Metastatic Breast Carcinoma in the Ovary (tissue), 3 donors: ENCODE measurements around a stretch of chr2.

DNA sequence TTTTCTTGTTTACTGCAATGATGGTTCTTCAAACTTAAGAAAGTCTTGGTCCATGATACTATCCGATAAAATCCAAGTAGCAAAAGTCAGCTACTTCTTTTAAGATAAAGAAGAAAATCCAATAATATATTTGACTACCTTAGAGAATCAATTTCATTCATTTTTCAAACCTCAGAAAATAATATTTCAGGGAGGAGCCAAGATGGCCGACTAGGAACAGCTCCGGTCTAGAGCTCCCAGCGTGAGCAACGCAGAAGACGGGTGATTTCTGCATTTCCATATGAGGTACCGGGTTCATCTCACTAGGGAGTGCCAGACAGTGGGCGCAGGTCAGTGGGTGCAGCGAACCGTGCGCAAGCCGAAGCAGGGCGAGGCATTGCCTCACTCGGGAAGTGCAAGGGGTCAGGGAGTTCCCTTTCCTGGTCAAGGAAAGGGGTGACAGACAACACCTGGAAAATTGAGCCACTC lies 8.5 kb downstream of the EIPR1 start:
- PRO-cap, 3 experiments: no peak in any of the 3 experiments

- PRO-cap, 3 experiments: no peak in any of the 3 experiments
Measured at GRCh38 chr2:3471240-3471746, 48.0 kb downstream of the ADI1 start.

GRCh38 chr2:3536731-3537168 lies 17.4 kb upstream of the ADI1 start:
- PRO-cap, 3 experiments: peak in 1 of 3 experiments; most common minus-strand start chr2:3536852 (in 1)

DNA sequence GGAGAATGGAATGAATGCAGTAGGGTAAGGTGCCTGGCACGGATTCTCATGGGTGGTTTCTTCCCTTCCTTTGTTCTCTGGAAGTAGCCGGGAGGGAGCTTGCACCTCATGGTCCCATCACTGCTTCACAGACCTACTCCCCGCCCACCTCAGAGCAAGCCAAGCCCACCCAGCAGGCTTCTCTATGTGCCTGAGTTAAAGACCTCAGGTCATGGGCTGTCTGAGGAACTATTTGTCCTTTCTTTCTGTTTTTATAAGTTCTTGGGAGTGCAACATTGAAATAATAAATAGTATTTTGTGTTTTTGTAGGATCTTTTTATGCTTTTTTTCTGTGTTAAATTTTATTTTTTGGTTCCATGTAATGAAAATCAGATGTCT lies 3.6 kb downstream of the DCDC2C start:
- PRO-cap, 3 experiments: no peak in any of the 3 experiments

DNA sequence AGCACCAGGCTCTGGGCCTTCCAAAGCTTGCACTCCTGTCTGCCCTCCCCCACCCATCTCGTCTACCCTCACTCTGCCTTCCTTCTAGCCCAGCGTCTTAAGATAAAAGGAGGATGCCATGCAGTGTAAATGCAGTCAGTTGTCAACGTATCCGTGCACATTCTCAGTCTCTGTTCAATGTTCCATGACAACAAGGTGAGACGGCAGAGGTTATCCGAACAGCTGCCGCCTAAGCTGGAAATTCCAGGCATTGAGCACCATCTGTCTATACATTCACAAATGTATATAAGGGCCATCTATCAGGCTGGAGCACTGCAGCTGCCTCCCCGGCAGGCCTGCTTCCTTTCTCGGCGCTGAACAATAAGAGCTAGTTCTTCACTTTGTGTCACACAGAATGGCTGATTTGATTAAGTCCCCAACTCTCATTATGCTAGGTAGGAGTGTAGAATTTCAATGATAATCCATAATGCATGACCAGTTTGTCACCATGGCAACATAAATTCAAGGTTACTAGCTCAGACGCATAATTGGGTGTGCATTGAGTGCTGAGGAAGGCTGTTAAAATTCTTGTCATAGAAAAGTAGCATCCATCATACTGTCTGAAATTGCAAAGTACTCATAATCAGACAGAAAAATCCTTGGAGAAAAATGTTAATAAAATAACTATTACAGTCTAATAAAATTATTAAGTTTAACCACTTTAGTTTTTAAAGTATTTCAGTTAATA lies 282.2 kb upstream of the SOX11 start:
- PRO-cap, 3 experiments: no peak in any of the 3 experiments

- PRO-cap, 3 experiments: no peak in any of the 3 experiments
Measured at GRCh38 chr2:5467600-5467799, 224.7 kb upstream of the SOX11 start.

- PRO-cap, 3 experiments: no peak in any of the 3 experiments
Measured at GRCh38 chr2:5673471-5674306, 18.5 kb upstream of the SOX11 start.

DNA sequence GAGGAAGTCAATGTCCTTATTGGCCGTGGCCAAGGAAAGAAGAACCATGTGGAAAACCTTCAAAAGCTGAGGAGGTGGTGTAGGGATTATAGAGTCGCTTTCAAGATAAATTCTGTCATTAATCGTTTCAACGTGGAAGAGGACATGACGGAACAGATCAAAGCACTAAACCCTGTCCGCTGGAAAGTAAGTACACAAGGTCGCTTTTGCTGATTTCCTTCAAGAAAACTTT lies 9.3 kb downstream of the RSAD2 start:
- PRO-cap, 3 experiments: no peak in any of the 3 experiments

DNA sequence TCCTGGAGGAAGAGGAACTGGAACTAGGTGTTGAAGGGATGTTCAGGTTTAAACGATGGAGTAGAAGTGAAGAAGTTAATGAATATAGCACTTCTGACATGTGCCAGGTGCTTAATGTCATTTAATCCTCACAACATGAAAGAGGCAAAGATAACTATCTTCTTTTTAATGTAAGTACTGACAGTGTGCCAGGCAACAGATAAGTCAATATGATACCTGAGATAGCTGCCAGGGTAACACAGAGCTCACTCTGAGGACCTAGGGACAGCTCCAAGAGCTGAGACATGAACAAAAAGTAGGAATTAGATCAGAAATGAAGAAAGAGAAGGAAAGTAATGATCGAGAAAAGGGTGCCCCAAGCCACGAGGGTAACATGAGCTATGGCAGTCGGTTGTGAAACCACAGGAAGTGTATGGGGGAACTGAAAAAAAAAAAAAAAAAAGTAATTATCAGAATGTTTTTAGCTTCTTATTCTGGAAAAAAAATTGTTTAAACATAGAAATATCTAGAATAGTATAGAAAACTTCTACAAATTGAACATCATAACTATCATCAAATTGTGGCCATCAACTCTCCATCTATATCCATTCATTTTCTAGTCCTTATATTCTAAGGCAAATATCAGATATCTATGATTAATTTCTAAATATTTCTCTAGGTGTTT lies 140.8 kb downstream of the RNF144A start:
- PRO-cap, 3 experiments: no peak in any of the 3 experiments

GRCh38 chr2:7430340-7430900 lies 513.2 kb downstream of the RNF144A start:
- PRO-cap, 3 experiments: no peak in any of the 3 experiments

- PRO-cap, 3 experiments: no peak in any of the 3 experiments
Measured at GRCh38 chr2:8119716-8120927, 561.7 kb upstream of the ID2 start.

DNA sequence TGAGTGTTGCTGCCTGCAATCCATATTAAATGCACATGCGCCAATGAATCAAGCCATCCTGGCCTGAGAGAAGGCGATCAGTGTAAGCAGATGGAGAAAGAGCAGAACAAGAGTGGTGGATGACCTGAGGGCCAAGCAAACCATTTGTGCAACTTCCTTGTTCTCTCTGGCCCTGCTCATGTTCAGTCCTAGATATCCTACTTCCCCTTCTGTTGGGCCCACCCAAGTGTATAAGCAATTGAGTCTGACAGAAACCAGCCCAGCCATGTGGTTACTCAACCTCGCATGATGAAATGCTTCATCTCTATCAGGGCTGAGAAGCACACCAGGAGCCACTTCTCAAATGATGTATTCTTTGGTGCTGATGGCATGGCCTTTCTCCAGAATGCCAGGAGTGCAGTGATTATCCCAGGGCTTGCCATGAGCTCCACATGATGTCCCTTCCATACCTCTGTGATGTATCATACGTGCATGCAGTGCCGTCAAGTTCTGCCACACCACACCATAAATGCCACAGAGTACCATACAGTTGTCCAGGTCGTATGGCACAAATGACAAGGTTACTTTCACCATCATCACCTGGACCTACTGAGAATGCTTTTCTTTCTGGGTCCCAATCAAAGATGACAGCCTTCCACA lies 382.9 kb upstream of the ID2 start:
- PRO-cap, 3 experiments: no peak in any of the 3 experiments

DNA sequence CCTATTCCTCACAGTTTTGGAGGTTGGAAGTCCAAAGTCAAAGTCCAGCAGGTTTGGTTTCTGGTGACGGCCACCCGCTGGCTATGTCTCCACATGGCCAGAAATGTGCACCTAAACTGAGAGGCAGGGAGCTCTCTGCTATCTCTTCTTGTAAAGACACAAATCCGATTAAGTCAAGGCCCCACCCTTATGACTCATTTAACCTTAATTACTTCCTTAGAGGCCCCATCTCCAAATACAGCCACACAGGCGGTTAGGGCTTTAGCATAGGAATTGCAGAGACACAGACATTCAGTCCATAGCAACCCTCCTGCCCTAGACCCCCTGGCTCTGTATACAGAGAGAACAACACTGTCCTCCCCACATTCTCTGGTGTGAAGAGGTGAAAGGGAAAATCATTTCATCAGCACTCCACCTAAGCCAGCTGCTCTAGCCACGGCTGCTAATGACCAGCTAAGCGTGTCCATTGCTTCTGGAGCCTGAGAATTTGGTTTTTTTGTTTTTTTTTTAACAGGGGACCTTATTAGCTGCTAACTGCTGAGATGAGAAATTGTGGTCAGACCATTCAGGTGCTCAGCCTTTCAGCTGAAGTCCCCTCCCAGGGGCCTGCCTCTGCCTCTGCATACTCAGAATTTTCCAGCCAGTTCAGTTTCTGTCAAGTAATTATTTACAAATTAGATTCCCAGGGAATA lies 368.8 kb upstream of the ID2 start:
- PRO-cap, 3 experiments: no peak in any of the 3 experiments

DNA sequence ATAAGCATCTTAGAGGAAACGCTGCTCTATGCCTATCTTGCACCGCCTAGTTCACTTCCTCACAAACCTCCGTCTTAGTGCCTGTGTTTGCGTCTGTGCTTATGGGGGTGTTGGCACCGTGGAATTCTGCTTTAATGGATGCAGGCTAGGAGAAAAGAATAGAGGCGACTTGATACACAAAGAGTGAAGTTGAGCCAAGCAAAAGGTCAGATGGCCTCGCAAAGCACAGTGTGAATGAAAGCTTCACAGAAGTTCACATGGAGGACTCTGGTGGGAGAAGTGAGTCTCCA lies 255.2 kb upstream of the ID2 start:
- PRO-cap, 3 experiments: no peak in any of the 3 experiments

DNA sequence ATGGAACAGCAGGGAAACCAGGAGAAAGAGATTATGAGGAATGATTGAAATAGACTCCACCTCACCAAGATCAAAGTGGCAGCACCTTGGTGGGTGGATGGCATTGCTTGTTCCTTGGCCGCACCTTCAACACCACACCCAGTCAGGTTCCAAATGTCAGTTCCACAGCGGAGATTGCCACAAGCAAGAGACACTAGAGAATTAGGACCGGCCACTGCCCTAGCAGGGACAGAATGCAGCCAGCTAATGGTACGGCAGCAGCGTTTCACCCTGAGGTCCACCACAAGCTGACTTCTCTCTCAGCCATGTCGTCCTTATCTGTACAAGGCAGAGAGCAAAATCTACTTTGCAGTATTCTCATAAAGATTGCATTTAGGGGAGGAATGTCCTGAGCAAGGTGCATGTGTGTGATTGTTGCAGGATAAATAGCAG lies 228.8 kb upstream of the ID2 start:
- PRO-cap, 3 experiments: no peak in any of the 3 experiments

DNA sequence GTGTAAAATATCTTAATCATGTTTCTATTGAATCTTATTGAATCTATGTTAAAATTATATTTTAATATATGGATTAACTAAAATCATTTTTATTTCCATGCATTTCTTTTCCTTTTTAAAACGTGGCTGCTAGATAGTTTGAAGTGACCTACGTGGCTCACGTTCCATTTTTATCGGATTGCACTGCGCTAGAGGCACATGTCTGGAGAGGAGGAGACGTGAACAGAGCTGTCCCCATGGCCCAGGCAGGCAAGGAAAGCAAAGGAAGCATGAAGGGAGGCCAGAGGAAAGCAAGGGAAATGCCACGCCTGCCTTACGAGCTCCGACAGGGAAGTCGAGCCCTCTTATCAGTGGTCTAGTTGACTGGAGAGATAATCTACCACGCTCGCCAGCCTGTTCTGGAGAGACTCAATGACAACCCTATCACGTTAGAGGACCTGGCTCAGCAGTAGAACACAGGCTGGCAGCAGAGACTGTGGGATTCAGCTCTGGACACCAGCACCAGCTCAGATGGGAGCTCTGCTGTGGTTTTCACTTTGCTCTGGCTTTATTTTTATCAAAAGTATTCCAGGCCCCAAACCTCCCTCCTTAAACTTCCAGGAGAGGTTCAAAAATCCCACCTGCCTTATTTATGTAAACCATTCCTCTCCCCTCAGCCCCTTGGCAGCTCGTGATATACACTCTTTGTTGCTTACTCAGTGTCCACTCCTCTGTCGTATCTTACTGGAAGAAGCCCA lies 202.5 kb upstream of the ID2 start:
- PRO-cap, 3 experiments: no peak in any of the 3 experiments

DNA sequence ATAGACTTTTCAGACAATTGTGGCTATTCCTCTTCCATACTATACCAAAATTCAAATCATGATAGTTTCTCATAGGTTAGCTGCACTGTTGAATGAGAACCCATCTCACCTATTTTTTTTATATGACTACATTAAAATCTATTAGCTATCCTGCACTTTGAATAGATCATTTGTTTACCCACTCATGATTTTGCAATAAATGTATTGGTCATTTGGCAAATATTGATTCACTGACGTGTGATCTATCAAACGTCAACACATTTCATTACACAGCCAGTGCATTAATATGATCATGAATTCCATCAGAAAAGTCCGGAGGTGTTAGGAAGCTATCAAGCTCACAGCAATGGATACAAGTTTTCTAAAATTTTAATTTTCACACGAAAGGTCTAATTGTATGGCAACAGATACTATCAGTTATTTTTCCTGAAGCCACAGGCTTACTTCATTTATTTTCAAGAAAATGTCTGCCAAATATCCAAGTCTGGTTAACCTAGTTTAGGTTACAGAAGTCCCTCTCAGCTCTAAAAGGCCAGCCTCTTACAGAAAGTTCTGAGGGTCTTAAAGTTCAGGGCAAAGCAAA lies 128.2 kb upstream of the ID2 start:
- PRO-cap, 3 experiments: peak in 1 of 3 experiments; most common plus-strand start position 305 of the sequence (in 1)

- PRO-cap, 3 experiments: no peak in any of the 3 experiments
Measured at GRCh38 chr2:8575042-8575716, 106.7 kb upstream of the ID2 start.

GRCh38 chr2:8663966-8664291 lies 17.9 kb upstream of the ID2 start:
- PRO-cap, 3 experiments: no peak in any of the 3 experiments

- PRO-cap, 3 experiments: no peak in any of the 3 experiments
Measured at GRCh38 chr2:8675953-8676433, 5.9 kb upstream of the ID2 start.